Skeletal muscle satellite cell (primary cell): ENCODE measurements around the genes TP53AIP1, TMEM45B and NFRKB.

GRCh38 chr11:128725312-128725706 is 31.4 kb downstream of the FLI1 start:
- CAGE, long polyA plus RNA: no peak

GRCh38 chr11:128890432-128890887 is 696 bp upstream of the KCNJ5 start:
- CAGE, long polyA plus RNA: no peak

DNA sequence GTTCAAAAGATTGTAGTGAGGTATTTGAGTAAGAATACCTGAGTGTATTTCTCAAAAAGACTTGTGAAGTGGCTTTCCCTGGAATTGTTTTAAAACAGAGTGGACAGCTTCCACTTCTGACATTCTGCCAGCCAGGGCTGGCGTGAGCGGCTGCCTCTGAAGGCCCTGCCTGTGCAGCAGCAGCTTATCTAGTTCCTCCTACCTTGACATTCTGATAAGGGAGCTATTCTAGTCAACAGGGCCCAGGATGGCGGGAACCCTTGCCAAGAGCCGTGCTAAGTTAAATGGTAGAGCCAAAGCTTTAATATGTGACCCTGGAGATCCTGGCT is 3.4 kb downstream of the KCNJ5 start:
- CAGE, long polyA plus RNA: no peak

- CAGE, long polyA plus RNA: no peak
These were observed at the start of gene TP53AIP1 for GRCh38 chr11:128942448-128943413. Gene TP53AIP1, minus strand, starts transcription at chr11:128942871.

DNA sequence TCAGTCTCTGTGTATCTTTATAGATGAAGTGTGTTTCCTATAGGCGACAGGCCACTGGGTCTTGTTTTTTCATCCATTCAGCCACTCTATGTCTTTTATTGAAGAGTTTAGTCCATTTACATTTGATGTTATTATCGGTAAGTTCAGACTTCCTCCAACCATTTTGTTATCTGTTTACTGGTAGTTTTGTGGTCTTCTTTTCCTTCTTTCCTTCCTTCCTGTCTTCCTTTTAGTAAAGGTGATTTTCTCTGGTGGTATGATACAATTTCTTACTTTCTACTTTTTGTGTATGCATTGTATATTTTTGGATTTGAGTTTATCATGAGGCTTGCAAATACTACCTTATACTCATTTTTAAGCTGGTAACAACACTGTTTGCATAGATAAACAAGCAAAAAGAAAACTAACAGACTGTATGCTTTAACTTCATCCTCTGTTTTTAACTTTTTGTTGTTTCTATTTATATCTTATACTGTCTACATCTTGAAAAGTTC is 62.1 kb upstream of the TP53AIP1 start:
- CAGE, long polyA plus RNA: no peak

DNA sequence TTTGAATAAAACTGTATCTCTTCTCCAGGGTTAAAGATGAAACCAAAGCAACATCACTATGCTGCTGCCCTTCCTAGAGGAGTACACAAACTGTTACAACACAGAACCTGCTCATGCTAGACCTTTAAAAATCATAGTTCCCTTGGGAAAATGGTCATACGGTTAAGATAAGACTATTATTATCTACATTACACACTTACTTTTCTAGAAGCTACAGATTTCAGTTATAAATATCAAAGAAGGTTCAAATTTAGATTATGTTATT is 78.7 kb upstream of the TP53AIP1 start:
- CAGE, long polyA plus RNA: no peak

DNA sequence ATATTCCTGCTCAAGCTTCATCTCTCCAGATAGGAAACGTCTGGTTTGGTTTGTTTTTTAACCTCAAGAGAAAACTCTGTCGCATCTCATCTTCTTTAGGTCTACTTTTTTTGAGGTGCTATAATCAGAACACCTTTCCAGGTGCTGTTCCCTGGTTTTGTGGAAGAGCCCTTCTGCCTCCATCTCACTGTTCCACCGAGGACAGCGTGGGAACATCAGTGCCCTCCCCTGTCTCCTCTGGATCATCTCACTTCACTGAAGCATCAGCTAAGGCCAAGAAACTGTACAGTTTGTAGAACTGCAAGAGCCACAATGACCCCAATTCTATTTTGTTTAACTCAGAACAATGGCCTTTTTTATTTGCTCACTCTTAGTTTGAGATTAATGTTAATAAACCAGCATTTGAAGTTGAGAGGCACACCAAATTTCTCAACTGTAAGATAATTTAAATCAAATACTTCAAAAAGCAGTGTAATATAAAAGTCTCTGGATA is 82.2 kb upstream of the ARHGAP32 start:
- CAGE, long polyA plus RNA: no peak

- CAGE, long polyA plus RNA: no peak
These were observed 2.7 kb upstream of the BARX2 start for GRCh38 chr11:129372736-129373531.

DNA sequence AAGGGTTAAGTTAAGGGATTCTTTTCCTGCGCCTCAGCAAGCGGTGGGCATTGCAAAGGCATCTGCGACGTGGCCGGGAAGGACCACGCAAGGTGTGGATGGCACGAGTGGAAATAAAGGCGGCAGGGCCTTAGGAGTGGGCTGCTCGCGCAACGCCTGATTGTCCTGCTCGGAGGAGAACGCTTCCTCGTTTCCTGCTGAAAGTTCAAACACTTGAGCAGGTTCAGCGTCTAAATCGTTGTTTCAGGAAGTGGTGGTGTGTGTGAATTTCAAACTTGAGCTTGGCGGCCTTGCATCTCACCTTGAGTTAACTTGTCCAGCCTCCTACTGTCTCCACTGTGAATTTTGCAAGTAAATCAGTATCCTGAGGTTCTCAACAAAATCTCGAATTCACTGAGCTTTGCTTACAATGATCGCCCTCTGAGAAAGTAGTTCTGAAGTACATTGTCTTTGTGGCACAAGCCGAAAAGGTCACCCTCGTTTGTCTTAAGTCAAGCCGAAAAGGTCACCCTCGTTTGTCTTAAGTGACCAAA is 729 bp downstream of the BARX2 start:
- CAGE, long polyA plus RNA: no peak

GRCh38 chr11:129377672-129378255 is 2.1 kb downstream of the BARX2 start:
- CAGE, long polyA plus RNA: no peak

DNA sequence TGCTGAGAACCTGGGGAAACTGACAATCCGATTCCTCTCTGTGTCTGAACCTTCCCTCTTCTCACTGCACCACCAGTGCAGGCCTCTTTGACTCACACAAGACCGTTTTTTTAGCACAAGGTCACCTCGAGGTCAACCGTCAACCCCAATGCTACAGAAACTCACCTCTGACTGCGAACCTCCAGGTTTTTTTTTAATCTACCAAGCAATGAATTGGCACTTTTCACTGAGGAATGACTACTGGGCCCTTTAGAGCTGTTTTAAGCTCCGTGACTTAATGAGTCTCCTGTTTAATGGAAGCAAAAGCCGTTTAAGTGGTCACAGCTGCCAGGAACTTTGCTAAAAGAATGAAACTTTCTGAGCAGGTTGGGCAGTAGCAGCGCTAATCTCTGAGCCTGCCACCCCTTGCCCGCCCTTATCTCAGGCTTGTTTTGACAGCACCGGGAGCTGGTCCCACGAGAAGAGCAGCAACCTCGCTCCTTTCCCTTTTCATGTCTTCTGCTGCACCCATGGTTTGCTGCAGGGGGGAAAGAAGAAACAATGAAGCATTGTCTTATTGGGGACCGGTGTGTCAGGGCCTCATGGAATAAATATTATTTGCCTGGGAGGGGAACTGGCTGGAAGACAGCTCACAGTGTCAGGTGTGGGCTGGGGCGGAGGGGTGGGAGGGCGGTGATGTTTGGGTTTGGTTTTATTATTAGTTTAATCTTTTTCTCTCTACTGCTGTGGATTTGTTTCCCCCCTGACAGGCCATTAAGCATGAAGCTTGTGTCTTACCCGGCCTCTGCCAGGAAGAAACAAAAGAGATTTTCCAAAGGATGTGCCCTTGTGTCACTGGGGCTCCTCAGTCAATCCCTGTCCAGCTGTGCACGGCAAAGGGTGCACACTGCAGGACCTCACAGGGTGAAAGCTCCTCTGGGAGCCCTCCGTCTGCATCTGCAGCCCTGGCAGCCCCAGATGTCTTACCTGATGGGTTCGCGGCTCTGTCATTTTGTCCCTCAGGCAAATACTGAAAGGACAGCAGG is 203.4 kb upstream of the TMEM45B start:
- CAGE, long polyA plus RNA: no peak

- CAGE, long polyA plus RNA: no peak
These were observed 1.4 kb upstream of the TMEM45B start for GRCh38 chr11:129814191-129814800.

- CAGE, long polyA plus RNA: no peak
These were observed at the start of gene TMEM45B for GRCh38 chr11:129815402-129816189. Gene TMEM45B, plus strand, starts transcription at chr11:129815848.

- CAGE, long polyA plus RNA: no peak
These were observed 9.5 kb downstream of the TMEM45B start for GRCh38 chr11:129824823-129825927.

DNA sequence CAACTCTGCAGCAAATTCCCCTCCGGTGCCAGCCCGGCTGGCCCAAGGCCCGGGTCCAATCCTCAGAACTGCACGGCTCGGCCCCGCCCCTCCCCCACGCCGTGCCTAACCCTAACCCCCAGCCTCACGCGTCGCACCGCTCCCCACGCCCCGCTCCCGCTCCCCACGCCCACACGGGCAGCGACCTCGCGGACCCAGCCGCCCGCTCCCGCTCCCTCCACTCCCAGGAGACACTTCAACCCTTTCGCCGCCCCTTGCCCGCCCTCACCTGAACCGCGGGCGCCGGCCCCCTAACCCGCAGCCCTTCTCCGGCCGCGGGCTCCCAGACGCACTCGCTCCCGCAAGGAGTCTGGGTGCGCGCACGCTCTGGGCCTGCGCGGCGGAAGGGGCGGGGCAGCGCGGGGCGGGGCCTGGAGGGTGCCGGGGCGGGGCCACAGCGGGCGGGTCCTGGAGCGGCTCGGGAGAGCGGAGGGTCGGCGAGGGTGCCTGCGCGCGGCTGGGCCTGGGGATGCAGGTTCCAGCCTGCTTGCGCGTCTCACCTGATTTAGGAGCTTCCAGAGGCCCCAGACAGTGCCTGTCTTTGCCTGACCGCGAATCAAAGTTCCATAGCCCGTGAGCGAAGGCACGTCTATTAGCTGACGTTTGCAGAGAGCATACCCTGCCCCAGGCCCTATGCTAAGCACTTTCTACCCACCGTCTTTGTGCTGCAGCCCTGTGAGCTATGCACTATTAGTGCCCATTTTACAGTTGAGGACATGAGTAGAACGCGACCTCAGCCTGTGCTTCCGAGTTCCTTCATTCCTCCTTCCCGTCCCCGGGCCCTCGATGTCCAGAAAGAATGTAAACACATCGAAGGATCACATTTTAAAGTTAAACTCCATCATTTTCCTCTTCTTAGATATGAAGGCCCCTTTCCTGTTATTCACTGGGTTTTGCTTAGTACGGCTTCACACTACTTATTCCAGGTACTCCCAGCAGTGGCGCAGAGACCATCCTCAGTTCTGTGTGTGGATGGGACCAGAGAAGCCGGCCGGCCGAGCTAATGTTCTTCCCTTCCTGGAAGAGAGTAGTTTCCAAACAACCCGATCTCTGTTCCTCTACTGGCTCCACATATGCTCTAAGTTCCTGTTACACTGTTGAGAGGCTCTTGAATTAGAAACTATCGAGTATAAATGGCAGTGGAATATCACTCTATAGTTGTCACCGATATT is at the start of gene NFRKB:
NFRKB (minus strand) TSS at position 351 of the 1,211 bp plus-strand sequence.
- CAGE, long polyA plus RNA: no peak

- CAGE, long polyA plus RNA: no peak
These were observed 19.6 kb upstream of the PRDM10 start for GRCh38 chr11:130022169-130022708.

DNA sequence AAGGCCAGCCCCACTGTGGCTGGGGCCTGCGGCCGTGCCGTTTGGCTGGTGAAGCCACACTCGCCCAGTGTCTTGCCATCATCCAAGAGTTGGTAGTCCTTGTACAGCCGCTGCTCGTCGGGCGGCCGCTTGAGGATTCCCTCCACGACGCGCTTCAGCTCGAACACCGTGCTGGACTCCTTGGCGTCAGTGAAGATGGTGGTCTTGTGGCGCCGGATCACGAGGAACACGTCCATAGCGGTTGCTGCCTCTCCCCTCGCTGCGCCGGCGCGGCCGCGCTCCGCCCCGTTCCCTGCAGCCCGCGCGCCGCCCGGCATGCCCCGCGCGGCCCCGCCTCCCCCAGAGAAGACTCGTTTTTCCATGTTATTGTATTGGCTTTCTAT is 30.3 kb upstream of the PRDM10 start:
- CAGE, long polyA plus RNA: no peak

DNA sequence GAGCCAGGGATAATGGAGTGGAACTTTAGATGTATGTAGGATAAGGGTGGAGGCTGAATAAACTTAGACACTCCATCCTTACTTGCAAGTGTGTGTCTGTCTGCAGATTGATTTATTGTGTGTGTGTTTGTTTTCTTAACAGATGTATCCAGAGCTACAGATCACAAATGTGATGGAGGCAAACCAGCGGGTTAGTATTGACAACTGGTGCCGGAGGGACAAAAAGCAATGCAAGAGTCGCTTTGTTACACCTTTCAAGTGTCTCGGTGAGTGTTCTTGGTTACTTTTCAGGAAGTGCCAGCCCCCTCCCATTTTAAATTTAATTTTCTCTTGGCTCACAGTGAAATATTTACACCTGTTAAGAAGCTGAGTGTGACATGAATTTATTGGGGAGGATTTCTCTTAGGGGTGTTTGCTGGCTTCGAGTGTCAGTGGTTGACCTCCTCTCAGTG is 40.7 kb downstream of the APLP2 start:
- CAGE, long polyA plus RNA: no peak

DNA sequence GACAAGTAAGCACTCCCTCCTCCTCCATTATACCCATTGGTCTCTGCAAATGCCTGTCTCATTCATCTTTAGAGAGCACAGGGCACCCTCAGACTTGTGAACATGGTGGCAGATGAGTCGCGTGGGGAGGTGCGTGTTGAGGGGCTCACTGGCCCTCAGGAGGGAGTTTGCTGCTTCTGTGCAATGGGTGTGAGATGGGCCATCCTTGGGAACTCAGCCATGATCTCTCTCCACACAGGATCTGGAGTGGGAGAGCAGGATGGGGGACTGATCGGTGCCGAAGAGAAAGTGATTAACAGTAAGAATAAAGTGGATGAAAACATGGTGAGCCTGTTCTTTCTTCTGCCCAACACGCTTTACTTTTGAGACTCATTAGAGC is 19.4 kb upstream of the ST14 start:
- CAGE, long polyA plus RNA: no peak

GRCh38 chr11:130144013-130145232 is 15.2 kb upstream of the ST14 start:
- CAGE, long polyA plus RNA: no peak